MCF 10A (cell line): ENCODE measurements around a stretch of chr5.

DNA sequence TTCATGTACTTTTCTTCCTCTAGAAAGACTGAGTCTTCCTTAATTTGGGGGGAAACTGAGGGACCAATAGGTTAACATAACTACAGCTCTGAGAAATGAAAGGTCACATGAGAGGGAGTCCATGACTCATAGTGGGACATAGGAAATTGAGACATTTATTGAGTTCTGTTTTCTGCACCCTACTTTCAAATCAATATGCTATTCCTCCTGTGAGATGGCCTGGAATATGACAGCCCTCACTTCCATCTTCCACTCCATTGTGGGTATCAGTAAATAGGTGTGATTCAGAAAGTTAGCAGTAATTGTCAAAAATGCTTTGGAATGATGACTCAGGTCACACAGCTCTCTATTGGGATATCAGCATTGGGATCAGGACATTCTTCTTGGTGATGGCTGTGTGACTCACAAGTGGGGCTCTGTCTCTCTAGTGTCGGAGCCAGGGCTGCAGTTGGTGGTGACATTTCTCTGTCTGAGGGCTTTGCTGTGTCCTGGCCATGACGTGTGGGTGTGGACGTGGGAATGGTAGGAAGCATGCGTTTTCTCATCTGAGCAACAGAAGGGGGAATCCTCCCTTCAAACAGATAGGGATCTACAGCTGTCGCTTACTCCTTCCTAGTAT lies 125.0 kb downstream of the TRIO start:
- PRO-cap, result no peak
- RRBS, result no CpG with 5 or more reads among the region's 5 CpGs

- PRO-cap, result no peak
- RRBS, result no CpG with 5 or more reads among the region's 12 CpGs
Observed at GRCh38 chr5:14286606-14287105, 143.5 kb downstream of the TRIO start.

DNA sequence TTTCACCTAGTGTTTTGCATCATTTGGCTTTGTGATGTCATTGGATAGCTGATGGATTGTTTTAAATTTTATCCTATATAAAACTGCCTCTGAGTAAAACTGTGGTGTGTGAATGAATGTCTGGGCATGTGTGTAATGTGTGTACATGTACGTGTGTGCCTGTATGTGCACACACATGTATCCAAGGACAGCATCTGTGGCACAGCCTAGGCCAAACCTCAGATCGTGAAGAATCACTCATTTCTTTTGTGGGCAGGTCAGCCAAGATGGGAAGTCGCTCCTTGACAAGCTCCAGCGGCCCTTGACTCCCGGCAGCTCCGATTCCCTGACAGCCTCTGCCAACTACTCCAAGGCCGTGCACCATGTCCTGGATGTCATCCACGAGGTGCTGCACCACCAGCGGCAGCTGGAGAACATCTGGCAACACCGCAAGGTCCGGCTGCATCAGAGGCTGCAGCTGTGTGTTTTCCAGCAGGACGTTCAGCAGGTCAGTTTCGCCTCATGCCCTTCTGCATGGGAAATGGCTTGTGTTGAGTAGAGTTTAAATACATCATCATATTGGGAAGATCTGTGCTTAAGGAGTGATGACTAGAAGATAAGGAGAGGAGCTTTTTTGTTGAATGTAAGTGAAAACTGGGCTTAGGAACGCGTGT lies 173.2 kb downstream of the TRIO start:
- PRO-cap, result no peak
- RRBS, result no CpG with 5 or more reads among the region's 15 CpGs

- PRO-cap, result no peak
- RRBS, result no CpG with 5 or more reads among the region's 7 CpGs
Observed at GRCh38 chr5:14337493-14338080, 194.4 kb downstream of the TRIO start.

DNA sequence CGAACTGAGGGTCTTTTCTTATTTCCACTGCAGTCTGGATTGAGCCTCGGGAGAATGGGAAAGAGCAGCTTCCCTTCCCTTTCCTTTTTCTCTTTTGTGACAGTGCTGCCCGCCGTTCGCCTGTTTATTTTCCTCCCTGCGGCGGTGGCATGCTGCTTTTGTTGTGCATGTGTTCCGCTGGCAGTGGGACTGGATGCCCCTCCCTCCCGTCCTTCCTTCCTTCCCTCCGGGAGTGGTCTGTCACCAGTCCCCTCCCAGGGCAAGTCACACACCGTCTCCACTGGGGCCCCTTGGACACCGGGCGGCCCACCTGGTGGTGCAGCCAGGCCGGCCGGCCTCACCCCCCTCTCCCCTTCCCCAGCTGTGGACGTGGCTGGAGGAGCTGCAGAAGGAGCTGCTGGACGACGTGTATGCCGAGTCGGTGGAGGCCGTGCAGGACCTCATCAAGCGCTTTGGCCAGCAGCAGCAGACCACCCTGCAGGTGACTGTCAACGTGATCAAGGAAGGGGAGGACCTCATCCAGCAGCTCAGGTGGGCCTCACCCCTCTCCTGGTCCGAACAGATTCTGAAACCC lies 214.8 kb downstream of the TRIO start:
- PRO-cap, result no peak
- RRBS, result 97% methylated on average over 3 of the region's 24 CpGs

DNA sequence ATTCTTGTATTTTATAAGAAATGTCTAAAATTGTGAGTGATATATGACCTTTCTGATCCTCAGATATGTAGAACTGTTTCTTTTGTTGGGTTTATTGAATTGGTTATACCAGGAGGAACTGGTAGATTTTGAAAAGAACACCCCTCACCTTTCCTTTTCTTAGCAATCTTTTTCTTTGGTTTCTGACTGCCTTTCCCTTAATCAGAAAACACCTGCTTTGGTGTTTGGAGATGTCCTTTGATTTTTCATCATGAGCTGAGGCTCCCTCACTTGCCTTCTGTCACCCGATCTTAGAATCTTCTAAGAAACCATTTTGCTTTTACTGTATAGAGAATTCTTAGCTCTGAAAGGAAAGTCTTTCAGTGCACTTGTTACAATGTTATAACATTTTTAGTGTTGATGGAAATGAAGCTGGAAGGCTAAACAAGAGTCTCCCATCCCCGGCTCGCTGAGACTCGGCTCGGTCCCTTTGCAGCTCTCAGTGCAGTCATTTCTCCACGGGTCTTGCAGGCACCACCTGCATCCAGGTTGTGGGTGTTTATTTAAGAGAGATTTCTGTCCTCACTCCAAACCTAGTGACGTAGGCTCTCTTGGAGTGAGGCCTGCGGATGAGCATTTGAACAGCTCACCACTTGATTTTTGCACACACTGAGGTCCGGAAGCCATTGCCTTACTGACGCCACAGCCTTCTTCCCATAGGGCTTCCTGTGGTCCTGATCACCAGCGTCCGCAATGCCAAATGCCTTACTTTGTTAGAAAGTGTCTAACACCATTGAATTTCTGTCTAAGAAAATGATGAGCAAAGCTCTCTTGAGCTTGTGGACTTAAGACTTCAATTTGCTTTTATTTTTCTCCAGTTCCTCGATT lies 197.8 kb upstream of the OTULINL start:
- PRO-cap, result no peak
- RRBS, result no CpG with 5 or more reads among the region's 13 CpGs

- PRO-cap, result no peak
- RRBS, result no CpG with 5 or more reads among the region's 7 CpGs
Observed at GRCh38 chr5:14444533-14445348, 136.9 kb upstream of the OTULINL start.

DNA sequence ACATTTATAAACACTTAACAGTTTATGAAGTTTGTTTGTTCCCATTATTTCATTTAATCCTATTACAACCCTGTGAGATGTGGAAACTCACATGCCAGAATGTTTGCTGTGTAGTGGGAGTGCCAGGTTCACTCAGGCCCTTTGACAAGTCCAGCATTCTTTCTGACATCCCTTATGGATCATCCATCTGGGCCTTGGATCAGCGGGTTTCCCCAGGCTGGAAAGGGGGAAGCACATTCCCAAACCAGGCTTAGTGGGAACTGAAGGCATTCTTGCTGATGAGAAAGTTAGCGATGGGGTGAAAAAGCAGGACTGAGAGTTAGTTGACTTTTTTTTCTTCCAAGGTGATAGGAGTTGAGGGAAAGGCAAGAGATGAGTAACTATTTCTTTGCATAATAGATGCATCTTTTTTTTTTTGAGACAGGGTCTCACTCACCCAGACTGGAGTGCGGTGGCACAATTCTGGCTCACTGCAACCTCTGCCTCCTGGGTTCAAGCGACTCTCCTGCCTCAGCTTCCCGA lies 128.0 kb upstream of the OTULINL start:
- PRO-cap, result no peak
- RRBS, result no CpG with 5 or more reads among the region's 5 CpGs

DNA sequence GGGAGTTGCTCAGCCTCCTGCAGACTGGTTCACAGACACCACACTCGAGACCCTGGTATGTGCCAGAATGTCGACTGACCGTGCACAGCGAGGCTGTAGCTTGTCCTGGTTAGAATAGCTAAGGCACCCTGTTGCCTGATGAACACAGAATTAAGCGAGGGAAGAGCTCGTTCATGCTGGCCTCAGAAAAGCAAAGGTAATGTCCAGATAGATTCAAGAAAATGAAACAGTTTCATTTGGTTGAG lies 71.3 kb upstream of the OTULINL start:
- PRO-cap, result no peak
- RRBS, result no CpG with 5 or more reads among the region's 6 CpGs

DNA sequence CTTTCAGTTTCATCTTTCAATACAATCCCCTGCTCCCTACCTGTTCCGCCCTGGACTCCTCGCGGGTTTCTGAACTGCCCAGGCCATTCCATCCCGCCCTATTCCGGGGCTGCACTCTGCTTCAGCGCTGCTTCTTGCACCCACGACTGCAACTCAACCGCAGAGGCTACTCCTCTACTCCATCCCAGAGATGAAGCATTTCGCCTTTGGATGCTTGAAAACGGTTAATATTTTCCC lies 761 bp upstream of the OTULIN start:
- PRO-cap, result bidirectional peak, plus-strand start at position 86 of the sequence, minus-strand start at position 71 of the sequence
- RRBS, result no CpG with 5 or more reads among the region's 10 CpGs

DNA sequence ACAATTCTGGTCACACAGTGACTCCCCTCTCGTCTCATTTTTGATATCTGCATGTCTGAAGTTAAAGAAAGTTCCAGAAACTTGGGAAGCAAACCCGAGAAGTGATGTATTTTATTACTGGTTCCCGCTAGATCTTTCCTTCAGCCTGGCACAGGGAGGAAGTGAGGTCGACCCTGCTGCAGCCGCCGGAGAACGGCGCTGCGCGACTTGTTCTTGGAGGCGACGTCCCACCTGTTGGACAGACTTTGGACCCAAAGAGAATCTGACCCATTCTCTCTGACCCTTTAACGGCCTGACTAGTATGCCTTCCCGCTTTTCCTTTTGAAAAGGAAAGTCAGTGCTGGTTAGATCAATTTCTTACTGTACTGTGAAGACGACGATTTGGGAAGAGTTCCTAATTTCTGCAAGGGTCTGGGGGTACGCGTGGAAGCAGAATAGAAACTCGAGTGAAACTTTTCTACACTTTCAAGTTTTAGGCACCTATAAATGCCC lies 701 bp downstream of the OTULIN start:
- PRO-cap, result no peak
- RRBS, result no CpG with 5 or more reads among the region's 19 CpGs

- PRO-cap, result no peak
- RRBS, result no CpG with 5 or more reads among the region's 13 CpGs
Observed at GRCh38 chr5:14699582-14700603, 35.4 kb downstream of the OTULIN start.

- PRO-cap, result no peak
- RRBS, result no CpG with 5 or more reads among the region's 11 CpGs
Observed at GRCh38 chr5:14705469-14706137, 41.1 kb downstream of the OTULIN start.

- PRO-cap, result no peak
- RRBS, result no CpG with 5 or more reads among the region's 35 CpGs
Observed at GRCh38 chr5:14712455-14713293, 48.2 kb downstream of the OTULIN start.

GRCh38 chr5:14810852-14811560 lies 60.6 kb downstream of the ANKH start:
- PRO-cap, result no peak
- RRBS, result no CpG with 5 or more reads among the region's 12 CpGs

- PRO-cap, result no peak
- RRBS, result no CpG with 5 or more reads among the region's 6 CpGs
Observed at GRCh38 chr5:14811954-14812614, 59.5 kb downstream of the ANKH start.

DNA sequence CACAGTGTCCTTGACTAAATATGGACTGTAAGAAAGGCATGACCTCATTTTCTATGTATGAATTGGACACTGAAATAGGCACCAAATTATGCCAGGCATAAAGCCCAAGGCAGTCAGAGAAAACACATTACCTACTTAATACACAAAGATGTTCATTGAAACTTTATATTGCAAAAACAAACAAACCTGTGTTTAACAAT lies 7.1 kb downstream of the ANKH start:
- PRO-cap, result no peak

GRCh38 chr5:14993190-14993953 lies 121.8 kb upstream of the ANKH start:
- PRO-cap, result no peak
- RRBS, result no CpG with 5 or more reads among the region's 36 CpGs

DNA sequence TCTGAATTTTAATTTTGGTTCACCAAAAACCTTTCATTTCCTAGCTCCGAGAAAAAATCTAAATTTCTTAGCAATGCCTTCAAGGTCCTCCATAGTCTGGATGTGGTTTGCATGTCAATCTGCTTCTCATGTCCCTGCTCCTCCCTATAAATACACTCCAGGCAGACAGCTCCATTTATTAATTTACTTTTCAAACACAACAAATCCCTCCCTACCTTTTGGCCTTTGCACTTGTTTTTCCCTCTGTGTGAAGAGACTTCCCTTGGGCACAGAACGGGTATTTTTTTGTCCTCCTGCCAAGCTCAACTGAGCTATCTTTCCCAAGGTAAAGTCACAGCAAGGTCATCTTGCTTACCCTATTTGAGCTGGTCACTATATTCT lies 159.5 kb upstream of the ANKH start:
- PRO-cap, result no peak
- RRBS, result no CpG with 5 or more reads among the region's 2 CpGs

- PRO-cap, result no peak
- RRBS, result no CpG with 5 or more reads among the region's 5 CpGs
Observed at GRCh38 chr5:15265821-15266174, 234.2 kb upstream of the FBXL7 start.